Measurements from ENCODE around the genes UBE2QL1, ADCY2, SEMA5A and CMBL.

GRCh38 chr5:3104347-3105038, 353.0 kb upstream of the IRX2 start:
- PRO-cap = no peak

GRCh38 chr5:4117676-4117974, 522.0 kb downstream of the IRX1 start:
- PRO-cap = no peak

- PRO-cap = no peak
Observed at GRCh38 chr5:4615346-4615704, 524.8 kb upstream of the ADAMTS16 start.

GRCh38 chr5:5142084-5142635, 2.0 kb downstream of the ADAMTS16 start:
- PRO-cap = no peak

GRCh38 chr5:5834947-5835429, 412.5 kb downstream of the ICE1 start:
- PRO-cap = unidirectional peak, plus-strand start at chr5:5835174

DNA sequence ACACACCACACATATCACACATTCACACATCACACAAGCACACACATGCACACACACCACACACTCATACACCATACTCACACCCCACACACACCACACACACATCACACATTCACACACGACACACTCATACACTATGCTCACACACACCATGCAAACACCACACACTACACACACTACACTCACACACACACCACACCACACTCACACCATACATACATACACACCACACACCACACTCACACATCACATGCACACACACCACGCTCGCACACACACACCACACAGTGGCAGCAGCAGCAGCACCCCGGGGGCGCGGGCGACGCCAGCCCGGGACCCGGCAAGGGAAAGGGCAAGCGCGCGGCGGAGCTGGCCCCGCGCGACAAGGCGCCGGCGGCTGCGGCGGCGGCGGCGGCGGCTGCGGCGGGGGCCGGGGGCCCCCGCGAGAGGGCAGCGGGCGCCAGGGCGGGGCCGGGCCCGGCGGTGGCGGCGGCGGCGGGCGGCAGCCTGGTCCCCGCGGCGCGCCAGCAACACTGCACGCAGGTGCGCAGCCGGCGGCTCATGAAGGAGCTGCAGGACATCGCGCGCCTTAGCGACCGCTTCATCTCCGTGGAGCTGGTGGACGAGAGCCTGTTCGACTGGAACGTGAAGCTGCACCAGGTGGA, at the start of gene UBE2QL1:
UBE2QL1 (plus strand) TSS at position 527 of the 665 bp plus-strand sequence.
- PRO-cap = bidirectional peak, plus-strand start at position 538 of the sequence, minus-strand start at position 535 of the sequence

- PRO-cap = bidirectional peak, plus-strand start at chr5:6540691, minus-strand start at chr5:6540563
Observed at GRCh38 chr5:6540394-6540956, 91.8 kb downstream of the UBE2QL1 start.

DNA sequence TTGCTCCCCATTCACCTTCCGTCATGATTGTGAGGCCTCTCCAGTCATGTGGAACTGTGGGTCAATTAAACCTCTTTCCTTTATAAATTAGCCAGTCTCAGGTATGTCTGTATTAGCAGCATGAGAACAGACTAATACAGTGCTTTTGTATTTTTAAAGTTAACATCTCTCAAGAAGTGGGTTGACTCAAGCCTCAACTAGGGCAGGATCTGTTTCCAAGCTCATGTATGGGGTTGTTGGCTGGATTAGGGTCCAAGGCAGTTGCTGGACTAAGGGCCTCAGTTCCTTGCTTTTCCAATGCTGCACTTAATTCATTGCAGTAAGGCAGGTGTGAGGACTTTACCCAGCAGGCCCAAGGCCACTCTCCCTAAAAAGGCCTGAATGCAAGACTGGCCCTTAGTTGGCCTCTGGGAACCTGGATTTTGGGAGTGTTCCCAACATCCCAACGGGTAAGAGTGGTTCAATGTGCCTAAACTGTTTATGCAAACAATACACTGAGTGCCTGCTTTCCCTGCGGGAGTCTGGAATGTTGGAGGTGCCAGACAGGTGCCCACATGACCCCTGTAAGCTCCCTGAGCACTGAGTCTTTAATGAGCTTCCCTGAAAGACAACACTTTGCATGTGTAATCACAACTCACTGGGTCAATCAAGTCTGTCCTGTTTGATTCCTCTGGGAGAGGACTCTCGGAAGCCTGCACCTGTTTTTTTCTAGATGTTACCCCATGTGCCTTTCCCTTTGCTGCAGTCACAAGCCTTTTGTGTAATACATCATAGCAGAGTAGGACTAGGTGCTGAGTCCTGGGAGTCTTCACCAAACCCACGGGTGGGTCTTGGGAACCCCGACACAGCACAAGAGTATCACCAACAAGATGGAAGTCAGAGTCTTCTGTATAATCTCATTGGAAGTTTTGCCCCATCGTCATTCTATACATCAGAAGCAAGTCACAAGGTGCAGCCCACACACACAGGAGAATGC, 37.4 kb downstream of the NSUN2 start:
- PRO-cap = no peak

GRCh38 chr5:6602155-6602813, 30.6 kb downstream of the NSUN2 start:
- PRO-cap = no peak

- PRO-cap = no peak
Observed at GRCh38 chr5:6710013-6710529, 3.2 kb upstream of the TENT4A start.

GRCh38 chr5:6713789-6714849, 887 bp downstream of the TENT4A start:
- PRO-cap = bidirectional peak, plus-strand start at chr5:6714018, minus-strand start at chr5:6713886; unidirectional peak, minus-strand start at chr5:6714463; unidirectional peak, minus-strand start at chr5:6714674

DNA sequence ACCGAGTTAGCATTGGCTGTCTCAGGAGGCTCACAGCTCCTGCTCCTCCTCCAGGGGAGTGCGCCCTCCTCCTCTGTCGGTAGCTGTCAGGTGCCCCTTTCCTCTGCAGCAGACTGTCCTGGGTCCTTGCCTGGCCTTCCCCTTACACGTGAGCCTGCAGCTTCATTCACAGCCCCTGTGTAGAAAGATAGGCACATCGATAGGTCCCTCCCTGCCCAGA, 17.1 kb downstream of the TENT4A start:
- PRO-cap = no peak

GRCh38 chr5:7394797-7395381, 1.0 kb upstream of the ADCY2 start:
- PRO-cap = no peak

DNA sequence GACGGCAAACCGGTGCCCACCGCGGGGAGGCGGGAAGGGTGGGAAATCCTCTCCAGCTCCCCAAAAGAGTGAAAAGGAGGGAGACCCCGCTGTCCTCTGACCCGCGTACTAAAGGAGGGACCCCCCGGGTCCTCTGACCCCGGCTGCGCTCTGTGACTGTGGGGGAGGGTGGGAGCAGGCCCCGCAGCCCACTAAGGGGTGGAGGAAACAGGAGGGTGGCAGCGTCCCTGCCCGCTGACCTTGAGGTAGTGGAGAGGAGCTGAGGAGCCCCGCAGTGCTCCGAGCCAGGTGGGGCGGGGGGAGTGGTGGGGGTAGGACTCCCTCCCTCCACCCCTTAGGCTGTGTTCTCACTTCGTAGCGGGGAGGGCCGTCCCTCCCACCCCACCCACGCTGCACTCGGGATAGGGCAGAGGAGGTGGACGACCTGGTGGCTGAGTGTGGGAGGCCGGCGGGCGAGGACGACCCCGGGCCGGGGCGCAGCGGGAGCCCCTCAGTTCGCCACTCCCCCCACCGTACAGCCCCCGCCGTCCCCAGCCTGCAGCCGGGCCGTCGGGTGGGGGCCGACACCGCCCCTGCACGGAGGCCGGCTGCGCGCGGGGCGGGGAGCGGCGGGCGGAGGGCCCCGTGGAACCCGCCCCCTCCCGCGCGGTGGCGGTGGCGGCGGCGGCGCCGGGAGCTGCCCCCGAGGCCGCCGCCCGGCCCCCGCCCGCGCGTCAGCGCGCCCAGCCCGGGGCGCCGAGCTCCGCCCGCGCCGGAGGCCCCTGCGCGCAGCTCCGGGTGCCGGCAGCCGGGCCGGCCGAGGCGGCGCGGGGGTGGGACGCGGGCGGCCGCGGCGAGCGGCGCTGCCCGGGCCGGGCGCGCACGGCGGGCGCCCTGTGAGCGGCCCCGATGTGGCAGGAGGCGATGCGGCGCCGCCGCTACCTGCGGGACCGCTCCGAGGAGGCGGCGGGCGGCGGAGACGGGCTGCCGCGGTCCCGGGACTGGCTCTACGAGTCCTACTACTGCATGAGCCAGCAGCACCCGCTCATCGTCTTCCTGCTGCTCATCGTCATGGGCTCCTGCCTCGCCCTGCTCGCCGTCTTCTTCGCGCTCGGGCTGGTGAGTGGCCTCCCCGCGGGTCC, at the start of gene ADCY2:
ADCY2 (plus strand) TSS at position 730 of the 1,121 bp plus-strand sequence.
- PRO-cap = bidirectional peak, plus-strand start at position 409 of the sequence, minus-strand start at position 250 of the sequence; bidirectional peak, plus-strand start at position 799 of the sequence, minus-strand start at position 574 of the sequence

- PRO-cap = no peak
Observed at GRCh38 chr5:8062408-8063063, 193.6 kb downstream of the MTRR start.

DNA sequence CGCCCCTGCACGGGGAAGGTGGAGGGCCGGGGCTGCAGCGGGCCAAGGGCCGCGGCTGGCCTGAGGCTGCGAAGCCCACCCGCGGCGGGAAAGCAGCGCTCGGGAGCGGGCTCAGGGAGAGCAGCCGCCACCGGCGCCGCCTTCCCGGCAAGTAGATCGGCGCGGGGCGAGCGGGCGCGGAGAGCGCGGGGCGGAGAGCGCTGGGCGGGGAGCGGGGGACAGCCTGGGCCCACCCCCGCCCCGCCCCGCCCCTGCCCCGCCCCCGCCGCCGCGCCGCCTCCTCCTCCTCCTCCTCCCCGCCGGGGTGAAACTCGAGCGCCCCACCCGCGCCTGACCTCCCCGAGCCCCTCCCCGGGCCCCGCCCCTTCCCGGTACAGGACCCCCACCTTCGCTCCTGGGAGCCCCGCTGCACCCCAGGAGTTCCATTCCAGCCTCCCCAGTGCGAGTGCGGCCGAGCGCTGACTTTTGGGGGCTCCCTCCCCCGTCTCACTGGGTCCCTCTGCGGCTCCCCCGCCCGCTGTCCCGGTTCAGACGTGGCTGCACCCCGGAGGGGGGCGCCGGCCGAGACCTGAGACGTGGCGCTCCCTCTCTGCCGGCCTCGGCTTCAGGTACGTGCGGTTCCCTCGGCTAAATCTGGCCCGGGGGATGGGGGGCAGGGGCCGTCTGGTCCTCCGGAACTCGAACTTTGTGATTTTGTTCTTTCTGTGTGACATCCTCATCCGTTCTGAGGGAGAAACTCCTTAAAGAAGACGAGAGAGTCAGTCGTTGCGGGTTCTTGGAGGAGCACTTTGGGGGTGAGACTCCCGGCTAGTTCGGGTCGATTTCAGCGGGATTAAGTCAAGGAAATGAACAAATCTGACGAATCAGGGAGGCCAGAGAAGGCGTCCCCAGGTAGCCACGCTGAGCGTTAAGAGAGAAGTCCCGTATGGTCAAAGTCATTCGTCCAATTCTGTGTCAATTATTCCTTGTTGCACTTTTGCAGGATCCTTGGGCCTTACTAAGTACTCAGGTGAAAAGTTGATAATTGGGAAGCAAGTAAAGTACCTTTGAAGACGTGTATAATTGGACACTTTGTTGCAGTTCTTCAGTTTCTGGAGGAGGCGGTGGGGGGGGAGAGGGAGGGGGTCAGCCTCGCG, at the start of gene SEMA5A:
SEMA5A (minus strand) TSS at position 153 of the 1,136 bp plus-strand sequence.
- PRO-cap = bidirectional peak, plus-strand start at position 290 of the sequence, minus-strand start at position 153 of the sequence; unidirectional peak, plus-strand start at position 534 of the sequence

GRCh38 chr5:9903680-9904066, 273.5 kb upstream of the TAS2R1 start:
- PRO-cap = no peak

DNA sequence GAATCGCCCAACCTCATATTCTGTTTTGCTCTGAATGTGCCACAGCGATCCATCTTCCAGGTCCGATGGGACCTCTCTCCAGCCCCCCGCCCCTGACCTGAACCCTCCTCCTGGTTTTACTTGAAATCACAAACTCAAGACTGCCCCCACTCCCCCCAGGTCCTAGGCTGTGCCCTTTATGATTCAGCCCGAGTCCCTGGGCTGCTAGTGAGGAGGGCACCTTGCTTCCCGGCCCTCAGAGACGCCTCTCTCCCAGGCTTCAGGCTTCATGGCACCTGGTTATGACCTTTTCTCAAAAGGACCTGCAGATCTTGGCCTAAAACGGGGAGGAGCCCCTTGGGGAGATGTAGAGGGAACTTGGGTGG, 110.5 kb downstream of the ATPSCKMT start:
- PRO-cap = no peak

DNA sequence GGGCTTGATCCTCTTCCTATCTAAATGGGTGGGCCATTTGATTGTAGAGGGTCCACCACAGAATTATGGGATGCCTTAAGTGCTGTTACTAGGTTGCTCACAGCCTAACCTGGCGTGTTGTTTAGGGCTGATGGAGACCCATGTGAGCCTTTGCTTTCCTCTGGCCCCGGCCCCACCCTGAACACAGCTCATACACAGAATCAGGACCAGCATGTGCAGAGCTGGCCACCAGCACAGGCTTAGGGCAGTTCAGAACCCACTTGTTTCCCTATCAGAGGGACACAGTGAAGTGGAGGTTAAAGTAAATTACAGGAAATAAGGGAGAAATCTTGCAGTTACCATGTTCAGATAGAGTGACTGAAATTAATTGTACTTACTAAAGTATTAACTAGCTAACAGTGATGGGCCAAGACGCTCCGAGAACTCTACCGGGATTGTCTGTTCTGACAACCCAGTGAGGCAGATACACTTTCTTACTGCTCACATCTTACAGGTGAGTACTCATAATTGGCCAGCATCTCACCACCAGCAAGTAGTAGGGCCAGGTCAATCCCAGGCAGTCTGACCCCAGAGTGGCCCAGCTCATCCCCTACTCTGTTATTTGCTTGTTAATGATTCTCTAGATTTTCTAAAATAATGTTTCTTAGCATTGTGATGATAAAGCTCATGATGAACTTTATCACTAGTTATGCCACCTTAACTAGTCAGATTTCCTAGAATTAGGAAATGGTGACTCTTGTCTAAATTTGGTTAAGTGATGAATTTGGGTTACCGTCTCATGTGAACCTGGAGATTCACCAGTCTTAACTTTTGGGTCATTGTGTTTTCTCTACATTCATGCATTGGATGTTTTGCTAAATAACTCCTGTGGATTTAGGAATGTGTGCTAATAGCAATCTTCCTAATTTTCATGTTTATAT, 15.4 kb downstream of the CCT5 start:
- PRO-cap = no peak

DNA sequence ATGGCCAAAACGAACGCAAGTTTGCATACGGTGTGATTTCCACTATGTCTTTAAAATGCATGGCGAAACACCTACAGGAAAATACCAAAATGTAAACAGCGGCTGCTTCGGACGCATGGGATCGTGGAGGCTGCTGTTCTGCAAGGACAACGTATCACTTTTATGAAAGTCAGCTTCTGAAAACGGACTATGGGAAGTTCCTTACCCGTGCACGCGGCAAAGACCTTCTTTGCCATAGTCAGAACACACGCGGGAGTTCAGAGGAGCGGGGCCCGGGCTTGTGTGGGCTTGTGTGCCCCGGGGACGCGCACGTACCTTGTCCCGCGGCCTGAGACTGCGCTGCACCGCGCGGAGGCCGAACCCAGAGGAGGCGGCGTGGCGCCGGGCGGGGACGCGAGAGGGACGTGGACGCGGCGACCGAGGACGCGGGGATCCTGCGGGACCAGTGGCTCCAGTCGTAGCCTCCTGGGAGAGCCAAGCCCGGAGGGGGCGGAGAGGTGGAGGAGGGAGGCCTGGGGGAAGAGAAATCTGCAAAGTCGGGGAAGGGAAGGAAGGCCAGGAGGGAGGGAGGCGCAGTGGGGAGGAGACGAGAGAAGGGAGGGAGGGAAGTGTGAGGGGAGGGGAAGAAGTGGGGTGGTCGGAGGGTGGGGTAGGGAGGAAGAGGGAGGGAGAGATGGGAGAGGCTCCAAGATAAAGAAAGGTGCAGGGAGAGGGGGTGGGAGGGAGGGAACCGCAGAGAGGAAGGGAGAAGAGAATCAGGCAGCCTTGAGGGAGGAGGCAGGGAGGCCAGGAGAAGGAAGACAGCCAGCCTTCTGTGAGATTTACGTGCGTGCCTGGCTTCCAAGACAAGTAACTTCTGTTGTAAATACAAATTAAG, at the start of gene CMBL:
CMBL (minus strand) TSS at position 593 of the 877 bp plus-strand sequence.
- PRO-cap = bidirectional peak, plus-strand start at position 364 of the sequence, minus-strand start at position 313 of the sequence